PFSK-1 (cell line): ENCODE measurements around the genes CCDC51, SHISA5, IP6K2 and NDUFAF3.

GRCh38 chr3:48439842-48440393 lies at the start of gene CCDC51:
CCDC51 (minus strand) TSS chr3:48440119.
- RRBS: 1% methylated on average over 15 of the region's 44 CpGs

GRCh38 chr3:48464988-48465457 lies 1.0 kb upstream of the TREX1 start:
- RRBS: no CpG with 5 or more reads among the region's 9 CpGs

DNA sequence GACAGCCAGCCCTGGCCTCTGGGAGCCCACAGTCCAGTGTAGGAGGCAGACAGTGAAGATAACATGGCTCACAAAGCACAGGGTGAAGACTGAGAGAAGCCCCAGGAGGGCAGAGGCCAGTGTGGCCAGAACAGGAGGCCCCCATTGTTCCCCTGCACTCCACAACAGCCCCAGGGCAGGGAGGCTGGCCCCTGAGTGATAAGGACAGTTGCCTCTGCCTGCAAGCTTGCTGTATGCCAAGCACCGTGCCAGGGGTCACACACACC lies 4.1 kb downstream of the TREX1 start:
- RRBS: no CpG with 5 or more reads among the region's 1 CpG

DNA sequence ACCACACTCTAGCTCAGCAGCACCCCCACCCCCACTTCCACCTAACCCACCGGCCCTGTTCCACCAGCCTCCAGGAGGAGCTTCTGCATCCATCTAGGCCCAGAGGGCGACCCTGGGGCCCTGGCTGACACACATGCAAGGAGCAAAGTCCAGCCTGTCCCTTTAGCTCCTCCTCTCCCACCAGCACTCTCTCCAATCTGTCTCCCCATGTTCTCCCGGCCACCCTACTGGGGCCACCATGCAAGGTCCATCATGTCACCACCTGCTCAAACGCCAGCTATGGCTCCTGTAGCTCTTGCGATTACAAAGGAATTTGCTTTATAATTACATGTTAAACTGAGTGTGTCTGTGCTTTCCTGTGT lies 7.3 kb downstream of the TREX1 start:
- RRBS: no CpG with 5 or more reads among the region's 5 CpGs

GRCh38 chr3:48503933-48504949 lies at the start of gene SHISA5:
SHISA5 (minus strand) TSS chr3:48504174.
- RRBS: 8% methylated on average over 46 of the region's 77 CpGs

- RRBS: no CpG with 5 or more reads among the region's 23 CpGs
These were observed 2.7 kb downstream of the UCN2 start for GRCh38 chr3:48560682-48561494.

DNA sequence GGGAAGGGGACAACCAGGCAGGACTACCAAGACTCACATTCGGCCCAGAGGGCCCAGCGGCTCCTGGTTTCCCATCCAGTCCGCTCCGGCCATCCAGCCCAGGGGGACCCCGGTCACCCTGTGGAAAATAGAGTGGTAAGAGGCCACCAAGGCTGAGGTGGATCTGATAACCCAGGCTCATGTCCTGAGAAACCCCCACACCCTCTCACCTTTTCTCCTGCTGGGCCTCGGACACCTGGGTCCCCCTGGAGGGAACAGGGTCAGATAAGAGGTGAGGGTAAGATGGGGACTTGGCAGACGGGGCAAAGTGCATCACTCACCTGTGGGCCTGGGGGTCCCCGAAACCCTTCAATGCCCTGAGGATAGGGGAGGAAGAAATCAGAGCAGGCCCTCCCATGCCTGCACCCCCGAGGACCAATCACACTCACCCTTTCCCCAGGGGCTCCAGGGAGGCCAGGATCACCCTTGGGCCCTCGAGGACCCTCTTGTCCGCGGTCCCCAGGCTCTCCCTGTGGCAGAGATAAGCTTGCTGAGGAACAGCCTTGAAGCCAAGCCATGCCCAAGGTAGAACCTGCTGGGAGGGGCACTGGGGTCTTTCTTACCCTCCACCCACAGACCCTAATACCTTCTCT lies 15.7 kb upstream of the UCN2 start:
- RRBS: no CpG with 5 or more reads among the region's 12 CpGs

DNA sequence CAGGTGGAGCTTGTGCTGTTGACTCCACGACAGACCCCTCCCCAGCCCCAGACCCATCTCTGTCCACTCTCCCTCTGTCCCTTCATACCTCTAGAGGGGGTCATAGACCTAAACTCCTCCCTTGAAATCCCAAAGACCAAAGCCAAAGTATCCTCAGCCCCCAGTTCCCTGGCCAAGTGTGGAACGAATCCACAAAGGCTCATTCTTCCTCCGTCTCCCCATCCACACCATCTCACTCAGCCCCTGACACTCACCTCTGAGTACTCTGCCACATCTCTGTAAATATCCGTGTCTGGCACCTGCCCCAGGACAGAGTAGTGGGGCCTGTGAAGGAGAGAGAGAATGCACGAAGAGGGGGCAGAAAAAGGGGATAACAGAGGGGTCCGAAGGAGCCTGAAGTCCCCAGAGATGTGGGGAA lies 5.9 kb downstream of the SLC26A6 start:
- RRBS: no CpG with 5 or more reads among the region's 6 CpGs

DNA sequence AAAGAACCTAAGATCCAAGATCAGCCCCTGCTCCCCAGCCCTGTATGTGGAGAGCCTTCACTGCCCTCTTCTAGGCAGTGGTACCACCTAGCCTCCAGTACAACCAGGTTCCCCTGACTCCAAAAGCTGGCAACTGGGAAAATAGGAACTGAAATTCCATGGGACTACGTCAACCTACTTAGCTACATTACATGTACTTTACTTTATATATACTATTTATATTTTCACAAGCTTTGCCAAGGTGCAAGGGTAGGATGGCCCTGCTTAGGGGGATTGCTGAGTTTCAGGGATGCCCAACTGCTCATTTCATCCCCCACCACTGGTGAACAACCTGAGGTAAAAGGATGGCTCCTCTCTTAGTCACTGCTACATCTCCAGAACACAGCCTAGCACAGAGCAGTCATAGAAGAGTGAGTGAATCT lies 6.6 kb upstream of the NCKIPSD start:
- RRBS: no CpG with 5 or more reads among the region's 1 CpG

DNA sequence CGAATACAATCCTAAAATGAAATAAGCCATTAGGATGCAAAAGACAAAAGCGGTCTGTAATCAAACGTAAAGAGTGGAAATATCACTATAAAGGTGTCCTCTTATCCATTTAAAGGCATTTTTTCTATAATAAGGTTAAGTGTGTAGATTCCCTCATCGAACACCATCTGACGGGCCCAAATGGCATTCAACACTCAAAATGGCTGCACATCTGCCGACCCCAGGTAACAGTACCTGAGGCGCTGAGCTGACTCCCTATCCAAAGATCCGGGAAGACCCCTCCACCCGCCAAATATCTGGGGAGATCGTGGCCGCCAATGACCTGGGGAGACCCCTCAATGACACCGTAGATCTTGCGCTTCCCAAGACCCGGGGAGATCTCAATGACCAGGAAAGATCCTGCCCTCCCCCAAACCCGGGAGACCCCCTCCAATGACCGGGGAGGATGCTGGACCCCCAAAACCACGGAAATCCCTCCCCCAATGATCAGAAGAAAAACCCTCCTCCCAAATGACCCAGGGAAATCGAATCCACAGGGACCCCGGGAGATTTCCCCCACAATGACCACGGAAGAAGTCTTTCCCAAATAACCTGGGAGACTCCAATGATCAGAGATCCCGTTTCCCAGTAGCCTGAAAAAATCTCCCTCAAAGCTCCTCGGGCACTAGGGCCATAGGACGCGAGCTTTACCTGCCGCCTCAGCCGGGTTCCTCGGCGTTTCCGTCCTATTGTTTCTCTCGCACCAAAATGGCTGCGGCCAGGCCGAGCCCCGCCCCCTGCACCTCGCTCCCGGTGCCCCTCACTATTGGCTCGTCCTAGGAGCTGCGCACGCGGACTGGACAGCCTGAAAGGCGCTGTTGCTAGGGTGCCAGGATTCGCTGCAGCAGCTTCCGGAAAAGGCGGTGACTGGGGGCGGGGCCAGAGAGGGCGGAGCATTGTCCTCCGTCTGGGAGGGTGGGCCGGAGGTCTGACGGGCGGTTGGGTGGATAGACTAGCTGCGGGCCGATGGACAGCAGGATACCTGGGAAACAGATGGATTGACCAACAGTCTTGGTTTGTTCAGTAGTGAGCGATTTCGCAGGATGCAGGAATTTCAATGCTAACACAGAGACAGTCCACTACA lies at the start of gene IP6K2:
Gene IP6K2 (minus strand): TSS at position 755 of the 1,123 bp plus-strand sequence.
- RRBS: 2% methylated on average over 25 of the region's 53 CpGs

DNA sequence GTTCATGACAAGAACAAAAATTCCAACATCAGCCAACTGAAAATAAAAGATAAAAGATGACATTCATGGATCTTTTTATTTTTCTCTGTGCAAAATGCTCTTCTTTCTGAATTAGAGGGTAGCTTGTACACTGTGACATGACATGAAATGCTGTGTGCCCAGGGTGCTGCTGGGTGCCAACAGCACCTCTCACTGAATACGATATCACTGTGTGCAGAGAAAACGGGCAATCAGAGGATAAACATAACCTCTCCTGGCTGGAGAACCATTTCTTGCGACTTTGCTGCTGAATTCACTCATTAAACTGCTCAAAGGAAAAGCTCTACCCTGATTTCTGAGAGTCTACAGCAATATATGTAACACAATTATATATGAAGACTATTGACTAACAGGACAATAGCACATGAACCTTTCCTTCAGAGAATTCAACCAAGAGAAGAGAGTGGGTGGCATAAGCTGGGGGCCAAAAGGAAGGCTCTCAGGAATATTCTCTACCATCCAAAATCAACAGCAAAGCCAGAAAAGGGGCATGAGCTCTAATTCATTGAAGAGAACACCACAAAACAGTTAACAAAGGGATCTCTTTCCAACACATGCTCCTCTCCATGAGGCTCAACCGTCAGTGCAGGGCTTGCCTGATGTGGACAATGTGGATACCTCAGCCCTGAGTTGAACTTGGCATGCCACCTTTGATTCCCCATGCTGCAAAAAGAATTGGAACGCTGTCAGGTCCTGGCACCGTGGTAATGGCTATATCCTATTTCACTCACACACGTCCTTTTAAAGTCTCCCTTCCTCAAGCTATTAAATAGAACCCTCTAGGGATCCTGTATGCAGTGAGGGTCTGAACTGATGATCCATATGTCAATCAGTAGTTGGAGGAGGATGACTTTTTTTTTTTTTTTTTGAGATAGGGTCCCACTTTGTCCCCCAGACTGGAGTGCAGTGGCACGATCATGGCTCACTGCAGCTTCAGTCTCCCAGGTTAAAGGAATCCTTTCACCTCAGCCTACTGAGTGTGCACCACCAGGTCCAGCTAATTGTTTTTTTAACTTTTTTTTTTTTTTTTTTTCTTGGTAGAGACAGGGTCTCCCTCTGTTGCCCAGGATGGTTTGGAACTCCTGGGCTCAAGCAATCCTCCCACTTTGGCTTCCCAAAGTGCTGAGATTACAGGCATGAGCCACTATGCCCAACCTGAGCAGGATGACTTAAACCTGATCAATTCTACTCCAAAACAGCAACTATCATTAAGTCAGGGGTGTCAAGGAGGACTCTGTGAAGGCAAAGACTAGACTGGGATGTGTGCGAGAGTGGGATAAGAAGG lies 30.7 kb upstream of the IP6K2 start:
- RRBS: no CpG with 5 or more reads among the region's 9 CpGs

DNA sequence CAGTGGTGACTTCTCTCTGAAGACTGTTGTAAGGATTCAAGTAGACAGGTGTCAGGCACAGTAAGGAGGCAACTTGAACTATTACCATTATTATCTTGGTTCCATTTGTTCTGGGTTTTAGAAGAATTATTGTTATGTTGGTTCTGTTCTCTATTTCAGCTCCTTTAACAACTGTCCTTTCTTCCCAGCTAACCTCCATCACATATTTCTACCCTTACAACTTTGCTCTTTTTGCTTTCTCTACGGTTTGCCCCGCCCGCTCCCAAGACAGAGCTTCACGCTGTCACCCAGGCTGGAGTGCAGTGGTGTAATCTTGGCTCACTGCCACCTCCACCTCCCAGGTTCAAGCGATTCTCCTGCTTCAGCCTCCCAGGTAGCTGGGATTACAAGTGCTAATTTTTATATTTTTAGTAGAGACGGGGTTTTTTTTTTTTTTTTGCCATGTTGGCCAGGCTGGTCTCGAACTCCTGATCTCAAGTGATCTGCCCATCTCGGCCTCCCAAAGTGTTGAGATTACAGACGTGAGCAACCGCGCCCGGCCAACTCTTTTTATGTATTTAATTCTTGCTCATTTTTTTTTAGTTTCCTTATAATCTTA lies 51.3 kb downstream of the PRKAR2A start:
- RRBS: no CpG with 5 or more reads among the region's 12 CpGs

DNA sequence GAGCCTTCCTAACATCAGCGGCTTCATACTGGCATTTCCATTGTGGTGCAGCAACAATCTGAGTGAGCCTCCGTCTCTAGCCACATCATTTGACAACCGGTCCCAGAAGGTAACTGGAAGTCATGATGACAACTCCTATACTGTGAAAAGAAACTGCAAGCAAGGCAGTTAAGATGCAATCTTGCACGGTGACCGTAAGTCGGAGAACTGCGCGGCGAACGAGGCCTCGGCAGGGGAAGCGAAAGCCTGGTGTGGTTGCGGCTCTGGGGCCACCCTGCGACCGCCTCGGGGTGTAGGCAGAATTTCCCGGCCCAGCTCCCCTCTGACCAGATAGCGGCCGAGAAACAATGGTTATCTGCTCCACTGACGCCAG lies 464 bp upstream of the ARIH2 start:
- RRBS: under 1% methylated on average over 4 of the region's 20 CpGs

GRCh38 chr3:48952302-48952897 lies 33.8 kb downstream of the ARIH2 start:
- RRBS: no CpG with 5 or more reads among the region's 1 CpG

DNA sequence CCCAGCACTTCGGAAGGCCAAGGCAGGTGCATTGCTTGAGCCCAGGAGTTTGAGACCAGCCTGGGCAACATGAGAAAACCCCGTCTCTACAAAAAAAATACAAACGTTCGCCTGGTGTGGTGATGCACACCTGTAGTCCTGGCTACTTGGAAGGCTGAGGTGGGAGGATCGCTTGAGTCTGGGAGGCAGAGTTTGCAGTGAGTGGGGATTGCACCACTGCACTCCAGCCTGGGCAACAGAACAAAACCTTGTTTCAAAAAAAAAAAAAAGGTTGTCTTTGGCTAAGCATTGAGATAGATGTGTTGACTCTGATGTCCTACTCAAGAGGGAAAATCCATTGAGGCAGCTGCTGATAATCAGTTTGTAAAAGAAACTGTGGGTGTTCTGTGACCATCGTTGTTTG lies 9.0 kb upstream of the P4HTM start:
- RRBS: no CpG with 5 or more reads among the region's 6 CpGs

- RRBS: no CpG with 5 or more reads among the region's 31 CpGs
These were observed 434 bp upstream of the P4HTM start for GRCh38 chr3:48989619-48989994.

GRCh38 chr3:49021155-49021599 lies 744 bp upstream of the NDUFAF3 start:
- RRBS: 2% methylated on average over 11 of the region's 36 CpGs

DNA sequence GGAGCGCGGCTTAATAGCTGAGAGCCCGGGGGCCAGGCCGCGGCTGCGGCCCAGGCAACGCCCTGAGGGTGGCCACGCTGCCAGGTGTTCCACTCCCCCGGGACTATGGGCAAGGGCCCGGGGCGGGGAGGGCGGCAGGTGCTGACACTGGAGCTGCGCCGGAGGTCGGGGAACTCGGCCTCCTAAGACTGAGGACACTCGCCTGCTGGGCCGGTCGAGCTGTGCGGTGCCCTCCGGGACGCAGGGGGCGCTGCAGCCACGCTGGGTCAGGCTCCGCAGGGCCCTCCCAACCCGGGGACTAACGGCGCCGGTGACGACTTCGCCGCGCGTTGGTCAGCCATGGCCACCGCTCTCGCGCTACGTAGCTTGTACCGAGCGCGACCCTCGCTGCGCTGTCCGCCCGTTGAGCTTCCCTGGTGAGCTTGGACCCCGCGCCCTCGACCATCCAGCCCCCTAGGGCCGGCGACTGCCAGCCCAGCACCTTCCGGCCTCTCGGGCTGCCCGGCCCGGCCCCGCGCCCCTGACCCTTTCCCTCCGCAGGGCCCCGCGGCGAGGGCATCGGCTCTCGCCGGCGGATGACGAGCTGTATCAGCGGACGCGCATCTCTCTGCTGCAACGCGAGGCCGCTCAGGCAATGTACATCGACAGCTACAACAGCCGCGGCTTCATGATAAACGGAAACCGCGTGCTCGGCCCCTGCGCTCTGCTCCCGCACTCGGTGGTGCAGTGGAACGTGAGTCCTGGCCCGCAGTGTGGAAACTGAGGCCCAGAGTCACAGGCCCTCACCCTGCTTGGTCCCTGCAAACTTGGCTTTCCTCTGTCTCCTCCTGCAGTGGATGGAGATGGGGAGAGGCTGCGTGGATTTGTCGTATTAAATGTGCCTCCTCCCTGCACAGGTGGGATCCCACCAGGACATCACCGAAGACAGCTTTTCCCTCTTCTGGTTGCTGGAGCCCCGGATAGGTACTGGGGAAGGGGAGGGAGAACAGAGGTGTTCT lies at the start of gene NDUFAF3:
Gene NDUFAF3 (plus strand): TSS at position 316 of the 998 bp plus-strand sequence.
- RRBS: 2% methylated on average over 32 of the region's 87 CpGs

DNA sequence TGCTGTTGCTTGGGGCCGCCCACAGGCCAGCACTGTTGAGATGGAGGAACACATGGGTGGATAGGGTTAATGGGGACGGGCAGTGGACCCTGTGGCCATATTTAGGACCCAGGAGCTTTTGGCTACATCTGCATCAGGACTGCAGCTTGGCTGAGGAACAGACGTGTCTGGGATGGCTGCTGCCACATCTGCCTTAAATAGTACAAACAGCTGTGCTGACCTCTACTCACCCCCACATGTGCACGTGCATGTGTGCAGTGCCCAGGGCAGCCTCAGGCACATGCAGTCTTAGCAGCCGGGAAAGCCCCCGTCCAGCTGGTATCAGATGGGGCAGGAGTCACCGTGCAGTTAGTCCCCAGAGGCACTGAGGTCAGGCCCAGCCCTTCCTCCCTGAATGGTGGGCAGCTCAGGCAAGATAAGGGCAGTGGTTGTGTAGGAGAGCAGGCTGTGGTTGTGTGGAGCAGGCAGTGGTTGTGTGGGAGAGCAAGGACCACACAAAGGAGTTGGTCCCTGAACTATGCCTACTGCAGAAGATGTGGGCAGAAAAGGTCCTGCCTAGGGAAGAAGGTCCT lies 3.4 kb downstream of the NDUFAF3 start:
- RRBS: no CpG with 5 or more reads among the region's 7 CpGs